Breast epithelium (tissue), 2 donors: ENCODE measurements around a stretch of chr21.

DNA sequence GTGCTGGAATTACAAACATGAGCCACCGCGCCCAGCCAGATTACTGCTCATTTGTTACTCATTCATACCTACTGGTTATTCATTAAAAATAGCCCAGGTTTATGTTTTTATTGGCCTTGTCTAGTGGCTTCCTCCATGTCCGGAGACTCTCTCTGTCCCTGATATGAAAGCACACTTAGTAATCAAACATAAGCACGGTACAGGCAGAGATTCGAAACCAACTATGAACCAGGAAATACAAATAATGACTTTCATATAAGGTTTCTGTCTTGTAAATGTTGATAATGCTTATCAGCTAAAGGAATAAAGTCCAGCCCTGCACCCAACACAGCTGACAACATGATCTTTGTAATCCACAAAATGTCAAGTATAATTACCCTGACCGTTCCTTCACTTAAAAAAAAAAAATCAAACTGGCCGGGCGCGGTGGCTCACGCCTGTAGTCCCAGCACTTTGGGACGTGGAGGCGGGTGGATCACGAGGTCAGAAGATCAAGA is 50.4 kb upstream of the CXADR start:
- PRO-cap, result no peak
- RAMPAGE, long total RNA, 2 experiments, result no peak in any of the 2 experiments

DNA sequence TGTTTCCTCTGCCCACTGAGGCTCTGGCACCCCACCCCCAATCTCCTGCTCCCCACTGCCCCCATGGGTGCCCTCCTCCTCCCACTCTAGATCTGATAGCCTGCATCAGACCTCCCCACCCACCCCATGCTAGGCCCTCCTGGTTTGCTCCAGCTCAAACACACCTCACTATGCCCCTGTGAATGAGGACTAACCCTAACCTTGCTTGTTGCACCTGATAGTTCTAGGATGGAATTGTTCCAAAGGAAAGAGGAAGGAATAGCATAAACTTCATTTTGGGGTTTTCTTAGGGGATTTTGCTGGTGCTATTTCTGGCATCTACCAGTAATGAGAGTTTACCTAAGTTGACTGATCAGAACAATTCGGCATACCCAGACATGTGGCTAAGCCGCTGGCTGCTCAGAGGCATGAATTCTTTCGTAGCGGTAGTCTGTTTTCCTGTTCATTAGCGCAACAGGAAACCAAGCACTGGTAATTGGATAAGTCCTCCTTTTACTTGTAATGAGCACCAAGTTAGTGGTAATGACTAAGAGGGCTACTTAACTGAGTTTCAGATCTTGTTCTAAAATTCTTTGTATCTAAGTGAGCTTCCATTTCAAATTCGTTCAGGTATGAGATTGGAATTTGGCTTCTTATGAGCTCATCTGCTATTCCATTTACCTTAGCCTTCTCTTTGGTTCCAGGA is 38.7 kb downstream of the C21orf91 start:
- PRO-cap, result no peak
- RAMPAGE, long total RNA, 2 experiments, result no peak in any of the 2 experiments

DNA sequence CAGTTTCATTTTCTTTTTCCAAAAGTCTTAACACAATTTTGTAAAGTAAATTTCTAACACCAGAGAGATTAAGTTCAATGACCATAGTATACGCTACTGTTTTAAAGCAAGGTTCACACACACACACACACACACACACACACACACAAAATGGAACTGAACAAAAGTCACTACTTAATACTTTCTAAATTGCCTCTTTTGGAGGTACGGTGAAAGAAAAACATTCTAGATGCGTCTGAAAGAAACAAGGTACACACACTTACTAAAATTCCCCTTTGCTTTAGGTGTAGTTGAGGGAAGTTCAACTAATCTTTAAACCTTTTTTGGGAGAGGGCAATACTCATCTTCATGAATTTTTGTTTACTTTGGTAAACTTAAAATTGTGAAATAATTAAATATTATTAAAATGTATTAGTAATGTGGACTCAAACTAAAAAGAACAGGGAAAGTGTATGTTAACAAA is 30.0 kb downstream of the C21orf91 start:
- PRO-cap, result no peak
- RAMPAGE, long total RNA, 2 experiments, result no peak in any of the 2 experiments

DNA sequence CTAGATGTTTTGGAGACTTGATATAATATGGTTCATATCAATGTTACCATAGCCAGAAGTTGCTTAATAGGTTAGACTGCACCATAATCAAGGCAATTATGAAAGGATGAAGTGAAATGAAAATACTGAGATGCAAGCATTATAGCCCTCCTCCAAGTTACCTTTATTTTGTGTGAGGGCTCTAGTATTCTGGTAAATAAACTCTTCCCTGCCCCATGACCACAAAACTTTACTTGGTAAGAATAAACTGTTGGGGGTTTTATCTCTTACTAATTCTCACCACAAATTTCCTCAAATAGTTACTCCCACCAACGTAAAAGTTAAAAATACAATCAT is 29.6 kb downstream of the C21orf91 start:
- PRO-cap, result no peak
- RAMPAGE, long total RNA, 2 experiments, result no peak in any of the 2 experiments

DNA sequence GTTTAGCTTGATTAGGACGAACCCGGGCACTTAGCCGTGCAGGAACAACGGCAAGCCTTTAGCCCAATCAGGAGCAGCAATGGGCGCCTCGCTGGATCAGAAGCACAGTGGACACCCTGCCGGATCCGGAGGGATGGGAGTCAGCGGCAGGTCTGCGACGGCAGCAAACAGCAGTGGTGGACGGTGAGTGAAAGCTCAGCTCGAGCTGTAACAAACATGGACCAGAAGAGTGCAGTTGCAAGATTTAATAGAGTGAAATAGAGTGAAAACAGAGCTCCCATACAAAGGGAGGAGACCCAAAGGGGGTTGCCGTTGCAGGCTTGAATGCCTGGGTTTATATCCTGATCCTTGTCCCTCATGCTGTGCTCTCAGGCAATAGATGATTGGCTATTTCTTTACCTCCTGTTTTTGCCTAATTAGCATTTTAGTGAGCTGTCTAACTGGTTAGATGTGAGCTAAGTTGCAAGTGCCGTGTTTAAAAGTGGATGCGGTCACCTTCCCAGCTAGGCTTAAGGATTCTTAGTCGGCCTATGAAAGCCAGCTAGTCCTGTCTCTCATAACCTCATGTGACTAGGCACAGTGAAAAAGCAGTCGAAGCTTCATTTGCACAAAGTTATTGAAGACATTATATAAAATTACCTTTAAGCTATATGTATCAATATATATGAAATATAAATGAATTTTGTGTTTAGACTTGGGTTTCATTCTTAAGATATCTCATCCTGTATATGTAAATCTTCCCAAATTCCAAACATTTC is 356.6 kb upstream of the TMPRSS15 start:
- PRO-cap, result no peak
- RAMPAGE, long total RNA, 2 experiments, result no peak in any of the 2 experiments

- PRO-cap, result no peak
- RAMPAGE, long total RNA, 2 experiments, result no peak in any of the 2 experiments
Observed at GRCh38 chr21:25373291-25373667, 234.0 kb downstream of the MRPL39 start.

- PRO-cap, result no peak
- RAMPAGE, long total RNA, 2 experiments, result no peak in any of the 2 experiments
Observed at GRCh38 chr21:25396368-25396659, 211.0 kb downstream of the MRPL39 start.

GRCh38 chr21:25638807-25639205 is 252 bp upstream of the JAM2 start:
- PRO-cap, result no peak
- RAMPAGE, long total RNA, 2 experiments, result no peak in any of the 2 experiments

DNA sequence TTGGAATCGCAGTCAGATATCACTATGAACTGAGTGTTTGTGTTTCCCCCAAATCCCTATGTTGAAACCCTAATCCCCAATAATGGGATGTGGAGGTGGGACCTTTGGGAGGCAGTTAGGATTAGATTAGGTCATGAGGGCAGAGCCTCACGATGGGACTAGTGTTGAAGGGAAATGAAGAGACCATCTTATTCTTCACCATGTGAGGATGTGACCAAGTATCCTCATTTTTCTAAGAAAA is 144.5 kb downstream of the GABPA start:
- PRO-cap, result no peak
- RAMPAGE, long total RNA, 2 experiments, result no peak in any of the 2 experiments

DNA sequence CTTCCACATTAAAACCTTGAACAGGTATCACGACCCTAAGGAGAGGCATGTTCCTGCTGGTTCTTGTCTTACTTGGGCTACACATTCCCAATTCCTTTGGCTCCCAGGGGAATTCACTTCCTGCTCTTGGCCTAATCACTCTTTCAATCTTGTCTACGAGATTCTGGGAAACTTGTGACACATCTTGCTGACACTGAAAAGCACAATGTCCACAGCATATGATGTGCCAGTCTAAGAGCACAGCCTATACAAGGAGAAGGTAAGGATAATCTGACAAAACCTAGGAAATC is 163.9 kb downstream of the GABPA start:
- PRO-cap, result no peak
- RAMPAGE, long total RNA, 2 experiments, result no peak in any of the 2 experiments

GRCh38 chr21:25942128-25942610 is 207.4 kb downstream of the GABPA start:
- PRO-cap, result no peak
- RAMPAGE, long total RNA, 2 experiments, result no peak in any of the 2 experiments

GRCh38 chr21:26115712-26116273 is 54.8 kb downstream of the APP start:
- PRO-cap, result no peak
- RAMPAGE, long total RNA, 2 experiments, result no peak in any of the 2 experiments

GRCh38 chr21:26169012-26169340 is 1.6 kb downstream of the APP start:
- PRO-cap, result no peak
- RAMPAGE, long total RNA, 2 experiments, result no peak in any of the 2 experiments

GRCh38 chr21:26389833-26390419 is 183.2 kb downstream of the CYYR1 start:
- PRO-cap, result no peak
- RAMPAGE, long total RNA, 2 experiments, result start-site peak on the plus strand in 1 of 2 experiments, at chr21:26390125-26390129 at its widest, 8 reads per replicate

DNA sequence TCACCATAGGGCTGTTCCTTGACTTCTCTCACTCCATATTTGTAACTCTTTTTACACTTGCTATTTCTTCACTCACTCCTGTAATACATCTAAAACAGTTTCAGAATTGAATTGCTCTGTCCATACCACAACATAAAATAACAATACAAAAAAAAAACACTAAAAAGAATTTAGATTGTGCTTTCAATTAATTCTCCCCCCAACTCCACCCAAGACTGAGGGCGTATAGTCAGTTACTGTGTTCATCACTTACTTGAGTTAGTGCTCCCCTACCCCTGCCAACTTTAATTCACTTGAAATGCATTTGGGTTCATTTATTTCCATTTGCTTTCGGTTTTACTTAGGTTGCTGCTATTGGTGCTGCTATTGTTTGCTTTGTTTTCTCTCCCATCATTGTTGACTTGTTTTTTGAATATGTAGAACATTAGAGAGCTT is 10.6 kb upstream of the CYYR1 start:
- PRO-cap, result no peak
- RAMPAGE, long total RNA, 2 experiments, result no peak in any of the 2 experiments

- PRO-cap, result no peak
- RAMPAGE, long total RNA, 2 experiments, result no peak in any of the 2 experiments
Observed at GRCh38 chr21:27379372-27379747, 412.5 kb upstream of the ADAMTS5 start.

- PRO-cap, result no peak
- RAMPAGE, long total RNA, 2 experiments, result no peak in any of the 2 experiments
Observed at GRCh38 chr21:28237601-28238010, 647.6 kb downstream of the N6AMT1 start.

- PRO-cap, result no peak
- RAMPAGE, long total RNA, 2 experiments, result no peak in any of the 2 experiments
Observed at GRCh38 chr21:28393154-28393696, 491.9 kb downstream of the N6AMT1 start.

GRCh38 chr21:29000055-29000734 is 7.5 kb upstream of the LTN1 start:
- PRO-cap, result no peak
- RAMPAGE, long total RNA, 2 experiments, result no peak in any of the 2 experiments

GRCh38 chr21:29024800-29025271 is 368 bp downstream of the USP16 start:
- PRO-cap, result bidirectional peak, plus-strand start at chr21:29025034, minus-strand start at chr21:29024878
- RAMPAGE, long total RNA, 2 experiments, result no peak in any of the 2 experiments